Kidney (tissue), 2 donors: ENCODE results near the gene SPAM1.

DNA sequence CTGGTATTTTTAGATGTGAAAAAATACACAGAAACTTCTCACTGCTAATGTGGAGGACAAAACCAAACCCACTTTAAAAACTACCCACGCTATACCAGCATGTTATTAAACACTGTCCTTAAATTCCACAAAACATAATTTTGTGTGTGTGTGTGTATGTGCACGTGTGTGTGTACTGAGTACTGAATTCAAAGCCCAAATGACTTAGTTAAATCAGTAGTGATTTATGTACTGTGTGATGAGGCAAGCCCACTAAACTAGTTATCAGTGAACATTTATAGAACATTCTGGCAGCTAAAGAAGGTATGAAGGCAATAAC is 115.0 kb downstream of the CPED1 start:
- PRO-cap, result no peak
- RRBS, result no CpG with 5 or more reads among the region's 2 CpGs

DNA sequence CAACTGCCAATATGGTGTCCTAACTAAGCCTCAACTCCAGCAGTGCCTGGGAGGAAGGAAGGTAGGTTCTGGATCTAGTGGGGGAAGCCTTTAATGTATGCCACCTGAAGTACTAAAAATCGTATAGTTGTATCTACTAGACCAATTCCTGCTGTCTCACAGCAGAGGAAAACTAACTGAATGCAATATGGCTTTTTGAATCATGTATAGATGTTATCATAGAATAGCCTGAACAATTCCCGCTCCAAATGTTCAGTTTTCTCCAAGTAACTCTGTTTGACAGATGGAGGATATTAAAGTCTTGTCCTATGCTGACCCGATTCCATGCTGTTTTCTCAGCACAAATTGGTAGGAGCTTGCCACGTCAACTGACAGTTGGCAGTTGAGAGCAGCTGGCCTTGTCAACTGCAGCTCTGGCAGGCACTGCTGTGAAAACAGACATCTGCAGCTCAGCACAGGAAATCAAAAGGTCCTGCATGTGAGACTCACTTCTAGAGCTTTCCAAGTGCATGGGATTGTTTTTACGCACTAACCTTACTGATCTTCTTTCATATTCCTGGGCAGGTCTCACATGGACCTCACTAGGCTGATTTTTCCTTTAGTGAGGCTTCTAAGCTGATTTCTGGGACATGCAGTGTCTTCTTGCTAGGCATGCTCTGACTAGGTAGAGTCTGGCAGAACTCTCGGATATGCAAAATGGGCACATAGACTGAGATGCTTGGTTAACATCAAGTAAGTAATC is 84.4 kb upstream of the WNT16 start:
- PRO-cap, result no peak
- RRBS, result no CpG with 5 or more reads among the region's 6 CpGs

- PRO-cap, result no peak
- RRBS, result no CpG with 5 or more reads among the region's 4 CpGs
These were observed 11.9 kb downstream of the FAM3C start for GRCh38 chr7:121383998-121384853.

- PRO-cap, result bidirectional peak, plus-strand start at chr7:121396514, minus-strand start at chr7:121396308
- RRBS, result 3% methylated on average over 9 of the region's 16 CpGs
These were observed 331 bp upstream of the FAM3C start for GRCh38 chr7:121396490-121396787.

GRCh38 chr7:121519915-121520845 is 124.1 kb upstream of the FAM3C start:
- PRO-cap, result no peak
- RRBS, result no CpG with 5 or more reads among the region's 7 CpGs

GRCh38 chr7:122142912-122143658 is 964 bp downstream of the AASS start:
- PRO-cap, result bidirectional peak, plus-strand start at chr7:122143788, minus-strand start at chr7:122143626
- RRBS, result no CpG with 5 or more reads among the region's 20 CpGs

DNA sequence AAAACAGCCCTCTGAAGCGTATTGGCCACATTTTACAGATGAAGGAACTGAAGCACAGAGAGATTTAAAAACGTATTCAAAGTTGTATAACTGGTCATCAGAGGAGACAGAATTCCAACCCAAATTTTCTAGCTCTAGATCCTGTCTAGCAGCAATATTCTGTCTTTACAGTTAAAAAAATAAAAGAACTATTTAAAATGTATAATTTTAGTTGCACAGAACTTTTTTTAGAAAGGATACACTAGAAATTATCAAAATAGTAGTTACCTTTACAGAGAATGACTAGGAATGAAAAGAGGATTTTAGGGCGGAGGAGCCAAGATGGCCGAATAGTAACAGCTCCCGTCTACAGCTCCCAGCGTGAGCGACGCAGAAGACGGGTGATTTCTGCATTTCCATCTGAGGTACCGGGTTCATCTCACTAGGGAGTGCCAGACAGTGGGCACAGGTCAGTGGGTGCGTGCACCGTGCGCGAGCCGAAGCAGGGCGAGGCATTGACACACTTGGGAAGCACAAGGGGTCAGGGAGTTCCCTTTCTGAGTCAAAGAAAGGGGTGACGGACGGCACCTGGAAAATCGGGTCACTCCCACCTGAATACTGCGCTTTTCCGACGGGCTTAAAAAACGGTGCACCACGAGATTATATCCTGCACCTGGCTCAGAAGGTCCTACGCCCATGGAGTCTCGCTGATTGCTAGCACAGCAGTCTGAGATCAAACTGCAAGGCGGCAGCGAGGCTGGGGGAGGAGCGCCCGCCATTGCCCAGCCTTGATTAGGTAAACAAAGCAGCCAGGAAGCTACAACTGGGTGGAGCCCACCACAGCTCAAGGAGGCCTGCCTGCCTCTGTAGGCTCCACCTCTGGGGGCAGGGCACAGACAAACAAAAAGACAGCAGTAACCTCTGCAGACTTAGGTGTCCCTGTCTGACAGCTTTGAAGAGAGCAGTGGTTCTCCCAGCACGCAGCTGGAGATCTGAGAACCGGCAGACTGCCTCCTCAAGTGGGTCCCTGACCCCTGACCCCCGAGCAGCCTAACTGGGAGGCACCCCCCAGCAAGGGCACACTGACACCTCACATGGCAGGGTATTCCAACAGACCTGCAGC is 66.0 kb downstream of the FEZF1 start:
- PRO-cap, result no peak
- RRBS, result no CpG with 5 or more reads among the region's 33 CpGs

GRCh38 chr7:122284587-122285229 is 19.8 kb downstream of the FEZF1 start:
- PRO-cap, result no peak
- RRBS, result no CpG with 5 or more reads among the region's 25 CpGs

- PRO-cap, result no peak
- RRBS, result 25% methylated on average over 6 of the region's 15 CpGs
These were observed 2.6 kb upstream of the FEZF1 start for GRCh38 chr7:122307154-122307531.

DNA sequence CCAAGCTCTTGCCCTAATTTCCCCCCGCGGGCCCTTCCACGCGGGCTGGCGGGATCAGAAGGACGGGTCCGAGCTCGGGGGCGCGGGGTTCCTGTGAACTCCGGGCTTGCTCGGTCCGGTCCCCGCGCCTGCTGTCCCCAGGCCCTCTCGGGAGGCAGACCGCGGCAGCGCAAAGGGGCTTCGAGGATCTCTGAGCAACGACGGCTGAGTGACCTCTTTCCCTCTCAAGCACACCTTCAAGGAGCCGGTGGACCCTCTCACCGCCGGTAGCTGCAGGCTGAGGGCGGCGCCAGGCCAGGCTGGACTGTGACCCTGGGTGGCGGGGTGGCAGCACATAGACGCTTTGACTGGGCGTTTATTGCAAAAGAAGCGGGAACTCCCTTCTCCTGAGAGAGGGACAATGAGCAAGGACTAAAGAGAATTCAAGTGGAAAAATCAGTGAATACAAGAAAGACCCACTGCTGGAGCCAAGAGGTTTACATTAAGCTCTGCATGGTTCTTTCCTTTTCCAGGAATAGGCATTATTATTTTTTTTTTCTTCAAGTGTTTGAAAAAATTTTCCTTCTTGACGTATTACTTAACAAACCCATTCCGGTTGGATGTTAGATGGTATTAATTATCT is 12.6 kb upstream of the FEZF1 start:
- PRO-cap, result no peak
- RRBS, result 3% methylated on average over 5 of the region's 33 CpGs

DNA sequence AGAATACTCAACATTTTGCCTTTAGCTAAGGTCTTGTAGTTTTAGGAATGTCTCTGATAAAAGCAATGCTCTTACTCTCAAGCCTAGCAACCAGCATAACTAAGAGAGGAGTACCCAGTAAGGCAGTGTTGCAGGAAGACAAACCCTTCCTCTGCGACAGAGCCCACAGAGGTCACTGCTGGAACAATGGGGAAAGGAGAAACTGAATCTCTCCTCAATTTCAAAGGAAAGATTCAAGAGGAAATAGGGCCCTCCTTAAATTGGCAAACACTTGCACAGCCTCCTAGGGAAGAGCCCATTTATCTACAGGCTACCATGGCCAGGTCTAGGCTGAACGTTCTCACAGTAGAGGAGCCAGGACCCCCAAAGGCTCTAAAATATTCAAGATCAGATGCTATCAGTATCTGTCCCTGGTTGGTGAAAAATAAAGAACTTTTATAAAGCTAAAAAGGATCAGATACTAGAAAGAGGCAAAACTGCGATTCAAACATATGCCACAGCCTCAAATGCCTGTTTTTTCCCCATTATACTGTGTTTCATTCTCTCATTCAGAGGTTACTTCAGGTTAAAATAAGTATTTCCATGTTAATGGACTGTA is 38.0 kb downstream of the CADPS2 start:
- PRO-cap, result no peak
- RRBS, result no CpG with 5 or more reads among the region's 3 CpGs

GRCh38 chr7:123041034-123041404 is 45.5 kb upstream of the TAS2R16 start:
- PRO-cap, result no peak

DNA sequence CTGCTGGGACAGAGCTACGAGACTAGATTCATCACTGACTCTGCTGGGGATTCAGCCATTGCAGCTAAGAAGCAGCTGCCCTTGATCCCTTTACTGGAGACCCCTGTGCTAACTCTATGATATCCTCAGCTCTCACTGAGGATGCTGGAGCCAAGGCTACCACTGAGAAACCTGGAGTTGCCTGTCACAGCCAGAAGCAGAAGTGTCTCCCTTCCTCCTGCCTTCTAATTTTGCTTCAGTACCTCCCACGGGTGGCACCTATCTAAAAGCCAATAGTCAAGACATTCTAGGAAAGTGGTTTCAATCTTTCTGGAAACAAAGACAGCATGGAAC is 126.6 kb downstream of the IQUB start:
- PRO-cap, result no peak
- RRBS, result no CpG with 5 or more reads among the region's 2 CpGs

DNA sequence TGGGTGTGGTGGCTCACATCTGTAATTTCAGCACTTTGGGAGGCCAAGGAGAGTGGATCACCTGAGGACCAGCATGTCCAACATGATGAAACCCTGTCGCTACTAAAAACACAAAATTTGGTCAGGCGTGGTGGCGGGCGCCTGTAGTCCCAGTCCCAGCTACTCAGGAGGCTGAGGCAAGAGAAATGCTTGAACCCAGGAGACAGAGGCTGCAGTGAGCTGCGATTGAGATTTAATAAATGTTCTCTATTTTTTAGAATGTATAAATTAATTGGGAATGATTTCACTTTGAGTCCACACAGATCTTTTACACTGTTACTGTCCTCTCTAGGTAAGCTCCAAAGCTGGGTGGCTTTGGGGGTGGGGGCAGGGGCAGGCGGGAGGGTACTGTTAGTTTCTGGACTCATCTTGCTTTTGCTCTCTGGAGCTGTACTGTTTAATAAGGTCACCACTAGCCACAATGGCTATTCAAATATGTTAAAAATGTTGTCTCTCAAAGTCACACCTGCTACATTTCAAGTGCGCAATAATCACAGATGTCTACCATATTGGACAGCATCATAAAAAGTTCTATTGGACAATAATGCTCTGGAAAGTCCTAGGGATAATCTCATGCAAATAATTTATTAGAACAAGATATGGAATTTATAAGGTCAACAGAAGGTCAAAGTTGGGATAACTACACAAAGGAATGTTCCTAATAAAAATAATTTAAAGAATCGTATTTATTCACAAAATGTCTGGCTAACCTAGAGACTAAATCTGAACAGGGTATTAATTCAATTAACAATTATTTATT is 27.0 kb downstream of the WASL start:
- PRO-cap, result no peak
- RRBS, result no CpG with 5 or more reads among the region's 8 CpGs

DNA sequence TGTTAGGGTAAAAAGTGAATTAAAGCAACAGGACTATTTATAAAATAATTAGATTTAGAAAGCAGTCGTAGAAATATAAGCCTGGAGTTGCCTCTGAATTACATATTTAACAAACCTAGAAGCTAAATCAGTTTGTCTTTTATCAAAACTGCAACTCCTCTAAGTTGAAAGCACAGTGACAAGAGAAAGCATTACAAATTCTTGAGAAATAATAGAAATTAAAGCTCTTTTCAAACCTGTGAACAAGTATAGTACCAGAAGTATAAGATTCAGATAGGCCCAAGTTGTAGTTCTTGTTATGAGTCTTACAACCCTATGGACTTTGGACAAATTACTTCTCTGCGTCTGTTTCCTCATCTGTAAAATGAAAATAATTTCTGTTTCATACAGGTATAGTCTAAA is 1.5 kb upstream of the WASL start:
- PRO-cap, result no peak
- RRBS, result no CpG with 5 or more reads among the region's 2 CpGs

- PRO-cap, result no peak
These were observed at the start of gene SPAM1 for GRCh38 chr7:123924969-123925519. Gene SPAM1, plus strand, starts transcription at chr7:123925241.

DNA sequence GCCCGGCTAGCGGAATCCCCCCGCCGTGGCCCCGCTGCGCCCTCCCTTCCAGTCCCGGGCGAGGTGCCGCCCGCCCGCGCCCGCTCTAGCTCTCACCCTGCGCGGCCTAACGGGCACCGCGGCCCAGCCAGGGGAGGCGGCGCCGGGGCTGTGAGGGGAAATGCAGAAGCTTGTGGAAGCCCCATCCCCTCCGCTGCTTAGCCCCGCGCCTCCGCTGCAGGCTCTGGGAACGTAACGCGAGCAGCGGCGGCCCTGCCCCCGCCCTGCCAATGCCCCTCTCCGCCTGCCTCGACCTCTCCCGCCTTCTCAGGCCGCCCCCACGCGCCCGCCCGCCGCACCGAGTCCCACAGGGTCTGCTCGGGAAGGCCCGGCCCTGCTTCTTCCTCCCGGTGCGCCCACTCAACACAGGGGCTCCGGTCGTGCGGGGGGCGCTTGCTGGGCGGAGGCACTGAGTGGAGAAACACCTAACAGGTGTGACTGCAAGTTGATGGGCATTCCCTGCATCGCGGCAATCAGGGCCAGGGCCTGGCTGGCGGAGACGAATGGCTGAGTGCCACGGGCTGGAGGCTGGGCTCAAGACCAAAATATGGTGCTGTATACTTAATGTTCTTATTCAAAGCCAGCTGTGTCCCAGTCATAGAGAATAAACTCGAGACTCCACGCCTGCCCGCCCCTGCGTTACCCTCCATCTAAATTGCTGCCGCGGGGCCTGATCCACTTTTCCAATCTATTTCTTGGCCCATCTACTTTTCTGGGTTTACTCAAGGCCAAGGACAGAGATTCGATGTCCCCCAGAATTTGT is 530 bp upstream of the TMEM229A start:
- PRO-cap, result no peak
- RRBS, result 2% methylated on average over 19 of the region's 62 CpGs

- PRO-cap, result no peak
- RRBS, result no CpG with 5 or more reads among the region's 14 CpGs
These were observed 585 bp upstream of the GPR37 start for GRCh38 chr7:124766206-124766548.

GRCh38 chr7:125401770-125402082 is 472.1 kb upstream of the POT1 start:
- PRO-cap, result no peak

DNA sequence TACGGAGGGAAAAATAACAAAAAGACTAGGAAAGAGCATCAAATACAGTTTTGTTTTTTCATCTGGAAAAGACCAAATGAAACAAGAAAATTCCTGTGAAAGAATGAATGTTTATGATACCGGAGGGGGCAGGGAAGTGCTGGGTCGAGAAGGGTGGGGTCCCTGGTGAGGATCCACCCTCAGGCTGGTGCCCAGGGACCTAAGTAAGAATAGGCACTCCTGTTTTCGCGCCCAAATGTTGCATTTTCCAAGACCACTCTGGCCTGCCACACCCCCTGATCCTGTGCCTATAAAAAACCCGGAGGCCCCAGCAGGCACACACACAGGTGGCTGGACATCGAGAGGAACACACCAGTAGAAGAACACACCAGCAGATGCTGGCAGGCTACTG is 633.8 kb upstream of the POT1 start:
- PRO-cap, result no peak
- RRBS, result no CpG with 5 or more reads among the region's 7 CpGs